Measurements from ENCODE around the gene TEKT3.

- PRO-cap: no peak
Observed at GRCh38 chr17:14525947-14526642, 225.2 kb downstream of the HS3ST3B1 start.

DNA sequence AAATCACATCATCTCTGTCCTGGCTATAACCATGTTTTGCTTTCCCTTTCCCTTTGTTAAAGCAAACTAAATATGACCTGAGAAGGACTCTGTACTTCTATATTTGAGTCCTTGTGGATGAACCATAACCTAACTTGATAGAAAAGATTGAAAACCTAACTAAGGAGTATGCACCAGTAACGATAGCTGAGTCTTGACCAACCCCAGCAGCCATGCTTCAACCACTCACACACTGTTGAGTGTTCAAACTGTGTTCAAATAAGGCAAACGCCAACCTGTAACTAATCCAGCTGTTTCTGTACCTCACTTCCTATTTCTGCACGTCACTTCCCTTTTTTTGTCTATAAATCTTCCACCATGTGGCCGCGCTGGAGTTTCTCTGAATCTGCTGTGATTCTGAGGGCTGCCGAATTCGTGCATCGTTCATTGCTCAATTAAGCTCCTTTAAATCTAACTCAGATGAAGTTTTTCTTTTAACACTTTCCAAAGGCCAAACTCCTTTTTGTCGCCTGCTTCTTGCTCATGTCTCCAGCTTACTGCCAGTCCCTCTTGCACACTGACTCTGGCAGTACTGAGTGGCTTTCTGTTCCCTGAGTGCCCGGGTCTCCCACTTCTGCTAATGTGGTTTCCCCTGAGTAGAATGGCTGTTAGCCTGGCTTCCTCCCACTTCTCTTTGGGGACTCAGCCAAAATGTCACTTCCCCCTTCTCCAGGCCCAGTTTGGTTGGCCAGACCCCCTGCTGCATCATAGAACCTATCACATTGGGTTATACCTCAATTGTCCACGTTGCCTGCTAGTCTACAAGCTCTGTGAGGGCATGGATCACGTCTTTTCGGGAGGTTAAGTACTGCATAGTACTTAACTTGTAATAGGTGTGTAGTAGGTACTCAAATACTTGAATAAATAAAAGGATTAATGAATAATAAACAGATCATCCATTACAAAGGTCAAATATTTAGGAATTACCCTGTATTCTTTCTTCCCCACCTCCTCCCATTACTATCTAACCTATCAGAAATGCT lies 304.2 kb downstream of the HS3ST3B1 start:
- PRO-cap: no peak

- PRO-cap: no peak
Observed at GRCh38 chr17:15291559-15292295, 26.6 kb upstream of the PMP22 start.

DNA sequence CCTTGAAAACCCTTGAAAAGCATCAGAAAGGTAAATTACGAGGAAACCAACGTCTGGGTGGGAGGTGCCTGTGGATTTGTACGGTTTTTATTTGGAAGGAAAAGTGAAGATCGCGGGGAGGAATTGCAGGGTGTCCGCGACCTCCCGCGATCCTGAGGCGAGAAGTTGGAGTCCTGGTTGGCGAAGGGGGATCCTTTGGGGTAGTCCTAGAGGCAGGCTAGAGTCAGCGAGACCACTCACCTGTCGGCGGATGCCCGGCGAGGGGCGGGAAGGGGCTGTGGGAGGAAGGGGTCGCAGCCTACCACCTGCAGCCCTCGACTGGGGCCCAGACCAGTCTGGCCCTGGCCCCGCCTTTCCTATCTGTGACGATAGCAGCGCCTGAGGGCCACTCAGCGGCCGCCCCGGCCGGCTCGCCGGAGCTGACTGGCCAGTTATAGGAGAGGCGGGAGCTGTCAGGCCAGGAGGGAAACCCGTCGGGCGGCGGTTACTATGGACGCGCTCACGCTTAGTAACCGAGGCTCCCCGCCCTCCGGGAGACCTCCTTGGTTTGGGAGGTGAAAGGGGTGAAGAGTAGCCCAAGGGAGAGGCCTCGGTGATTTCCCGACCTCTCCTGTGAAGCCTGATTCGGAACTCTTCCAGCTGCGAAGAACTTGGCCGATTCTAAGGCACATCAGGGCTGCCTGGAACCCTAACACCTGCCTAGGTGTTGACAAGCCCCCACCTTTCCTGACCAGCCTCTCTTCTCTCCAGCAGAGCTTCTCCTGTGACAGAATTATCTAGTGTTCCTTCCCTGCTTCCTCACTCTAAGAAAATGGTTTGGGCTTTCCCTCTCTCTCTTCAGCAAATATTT lies at the start of gene TEKT3:
Gene TEKT3 (minus strand): TSS at position 320 of the 850 bp plus-strand sequence.
- PRO-cap: unidirectional peak, minus-strand start at position 316 of the sequence

GRCh38 chr17:15473663-15474089 lies 6.3 kb upstream of the CDRT4 start:
- PRO-cap: no peak

- PRO-cap: no peak
Observed at GRCh38 chr17:16243785-16244131, 26.7 kb downstream of the PIGL start.

- PRO-cap: no peak
Observed at GRCh38 chr17:16378707-16379283, 2.1 kb upstream of the UBB start.

GRCh38 chr17:16418847-16419897 lies 3.8 kb downstream of the TRPV2 start:
- PRO-cap: no peak

GRCh38 chr17:16440655-16441673 lies 25.6 kb downstream of the TRPV2 start:
- PRO-cap: no peak

DNA sequence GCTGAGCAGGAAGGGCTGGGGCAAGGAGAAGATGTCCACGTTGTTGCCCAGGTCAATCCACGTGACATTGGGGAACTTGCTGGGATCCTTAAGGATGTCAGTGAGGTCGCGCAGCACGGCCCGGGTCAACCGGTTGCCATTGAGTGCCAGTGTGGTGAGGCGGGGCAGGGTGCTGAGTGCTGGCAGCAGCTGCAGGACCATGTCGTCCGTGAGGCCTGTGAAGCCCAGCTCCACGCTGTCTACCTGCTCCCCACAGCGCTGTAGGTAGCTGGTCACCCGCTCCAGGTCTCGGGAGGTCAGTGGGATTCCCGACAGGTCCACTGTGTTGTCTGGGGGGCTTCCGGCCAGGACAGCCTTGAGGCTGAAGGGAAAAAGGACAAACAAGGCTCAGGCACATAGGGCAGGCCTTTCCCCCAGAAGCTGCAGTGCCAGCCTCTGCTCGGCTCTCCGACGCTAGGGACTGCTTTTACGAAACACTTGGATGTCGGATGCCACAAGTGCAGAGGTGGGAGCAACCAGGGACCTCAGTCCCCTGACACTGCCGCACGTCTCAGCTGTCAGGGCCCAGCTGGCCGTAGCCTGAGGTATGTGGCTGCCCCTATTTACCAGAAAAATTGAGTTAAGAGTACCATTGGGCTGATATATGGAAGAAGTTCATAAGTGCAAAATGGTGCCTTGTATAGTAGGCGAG lies 28.5 kb downstream of the TRPV2 start:
- PRO-cap: no peak

GRCh38 chr17:16488514-16489071 lies 3.4 kb downstream of the LRRC75A start:
- PRO-cap: no peak

- PRO-cap: no peak
Observed at GRCh38 chr17:16521143-16521446, 29.1 kb upstream of the LRRC75A start.

DNA sequence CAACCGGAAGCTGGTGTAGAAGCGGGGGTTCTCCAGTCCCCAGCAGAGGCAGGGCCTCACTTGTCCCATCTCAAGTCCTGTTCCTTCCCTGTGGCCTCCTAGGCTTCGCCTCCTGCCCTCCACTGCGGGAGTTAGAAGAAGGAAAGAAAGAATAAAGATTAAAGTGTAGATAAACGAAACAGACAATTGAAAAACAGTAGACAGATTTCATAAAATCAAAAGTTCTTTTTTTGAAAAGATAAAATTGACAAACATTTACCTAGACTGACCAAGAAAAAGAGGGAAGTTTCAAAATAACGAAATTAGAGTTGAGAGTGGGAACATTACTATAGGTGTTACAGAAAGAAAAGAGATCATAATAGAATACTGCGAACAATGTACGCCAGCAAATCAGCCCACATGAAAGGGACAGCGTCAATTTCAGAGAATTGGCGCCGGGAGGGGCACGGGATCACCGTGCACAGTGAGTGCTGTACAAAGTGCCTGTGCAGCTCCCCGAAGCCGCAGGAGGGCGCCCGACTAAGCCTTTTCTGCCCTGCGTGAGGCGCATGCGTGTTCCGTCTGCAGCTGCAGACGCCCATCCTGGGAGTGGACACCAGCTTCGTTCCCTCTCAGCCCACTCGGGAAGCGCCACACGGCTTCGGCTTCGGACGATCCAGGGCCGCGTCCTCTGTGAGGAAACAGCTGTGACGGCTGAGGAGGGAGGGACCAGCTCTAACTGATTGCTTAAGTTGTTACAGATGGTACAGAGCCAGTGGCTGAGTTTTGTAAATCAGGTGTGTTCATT lies 15.1 kb upstream of the ZNF287 start:
- PRO-cap: unidirectional peak, plus-strand start at position 572 of the sequence; unidirectional peak, plus-strand start at position 604 of the sequence

GRCh38 chr17:16666453-16667682 lies 13.2 kb upstream of the ZNF624 start:
- PRO-cap: no peak

DNA sequence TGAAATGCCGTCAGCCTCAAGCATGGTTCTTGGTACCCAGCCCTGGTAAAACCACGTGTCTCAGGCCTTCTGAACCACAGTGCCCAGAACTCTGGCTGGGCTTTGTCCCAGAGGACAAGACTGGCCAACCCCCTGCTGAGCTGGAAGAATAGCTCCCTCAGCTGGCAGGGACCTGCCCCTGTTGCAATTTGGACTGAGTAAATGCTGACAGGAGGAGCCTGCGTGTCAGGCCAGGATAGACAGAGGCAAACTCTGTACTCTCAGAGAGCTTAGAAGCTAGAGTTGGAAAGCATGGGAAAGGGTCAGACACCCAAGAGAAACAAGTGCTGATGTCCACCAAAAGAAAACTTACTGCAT lies 106.1 kb downstream of the TNFRSF13B start:
- PRO-cap: no peak

- PRO-cap: no peak
Observed at GRCh38 chr17:16893554-16893829, 78.4 kb downstream of the TNFRSF13B start.

DNA sequence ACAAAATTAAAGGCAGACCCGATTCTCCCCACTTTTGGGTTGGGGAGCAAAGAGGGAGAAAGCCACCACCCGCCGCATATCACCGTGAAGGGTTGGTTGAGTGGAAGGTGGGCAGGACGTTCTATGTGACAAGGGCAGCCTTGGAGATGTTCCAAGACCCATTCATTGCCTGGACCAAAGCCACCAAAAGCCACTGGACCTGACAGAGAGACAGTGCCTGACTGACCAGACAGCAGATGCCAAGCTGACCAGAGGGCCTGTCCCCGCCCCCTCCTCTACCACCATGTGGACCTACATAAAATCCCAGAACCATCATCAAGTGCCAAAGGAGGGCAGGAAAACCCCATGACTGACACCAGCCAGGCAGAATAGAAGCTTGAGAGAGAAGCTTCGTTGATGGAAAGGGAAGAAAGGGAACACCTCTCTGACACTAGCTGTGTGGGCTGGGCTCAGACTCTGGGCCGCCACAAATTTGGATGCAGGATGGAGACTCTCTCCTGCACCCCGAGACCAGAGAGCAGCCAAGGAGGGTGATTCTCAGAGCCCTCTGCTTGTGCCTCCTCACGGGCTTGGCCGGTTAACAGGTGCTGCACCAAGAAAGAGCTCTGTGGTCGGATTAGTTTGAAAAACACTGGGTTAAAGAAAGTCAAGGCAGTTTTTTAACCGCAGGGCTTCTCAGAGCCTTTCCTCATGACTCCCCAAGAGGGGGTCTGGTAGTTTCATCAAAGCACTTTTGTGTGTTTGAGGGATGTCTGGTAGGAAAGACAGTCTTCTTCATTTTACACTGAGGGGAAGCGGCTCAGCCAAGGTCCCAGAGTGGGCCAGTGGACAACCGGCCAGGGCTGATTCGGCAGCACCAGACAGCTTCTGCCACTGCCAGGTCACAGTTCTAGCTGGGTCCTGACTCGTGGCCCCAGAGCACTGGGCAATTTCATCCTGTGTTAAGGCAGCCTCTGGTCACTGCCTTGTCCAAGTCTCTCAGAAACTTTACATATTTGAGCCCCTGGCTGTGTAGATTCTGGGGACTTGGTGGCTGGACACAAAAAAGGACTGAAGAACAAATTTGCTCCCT lies 1.7 kb downstream of the TNFRSF13B start:
- PRO-cap: bidirectional peak, plus-strand start at position 500 of the sequence, minus-strand start at position 285 of the sequence

DNA sequence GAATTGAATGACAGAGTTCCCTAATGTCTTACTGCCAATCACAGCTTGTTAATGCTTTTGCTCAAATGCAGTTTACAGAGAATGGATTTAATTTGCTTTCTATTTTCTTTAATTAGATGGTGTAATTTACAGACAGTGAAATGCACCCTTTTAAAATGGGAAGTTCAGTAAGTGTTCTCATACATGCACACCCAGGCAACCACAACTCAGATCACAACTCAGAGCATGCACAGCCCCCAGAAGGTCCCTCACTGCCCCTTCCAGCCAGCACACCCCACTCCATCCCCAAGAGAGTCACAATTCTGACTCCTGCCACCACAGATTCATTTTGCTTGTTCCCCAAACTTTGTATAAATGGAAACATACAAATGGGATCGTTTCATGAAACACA lies 3.2 kb upstream of the TNFRSF13B start:
- PRO-cap: unidirectional peak, plus-strand start at position 209 of the sequence

GRCh38 chr17:16976100-16976622 lies 4.2 kb upstream of the TNFRSF13B start:
- PRO-cap: no peak

- PRO-cap: bidirectional peak, plus-strand start at chr17:16980980, minus-strand start at chr17:16980948
Observed at GRCh38 chr17:16980761-16981661, 9.1 kb upstream of the TNFRSF13B start.